SK-N-DZ (cell line): ENCODE results near the genes UQCRH and CYP4Z1.

RAMPAGE:
- cytosol, long total RNA, result no peak
- nucleus, long total RNA, result no peak
Measured at GRCh38 chr1:45543770-45544241, 6.8 kb upstream of the AKR1A1 start.

GRCh38 chr1:45697615-45698089 lies 9.7 kb downstream of the TMEM69 start:
RAMPAGE:
- cytosol, long total RNA, result no peak
- nucleus, long total RNA, result no peak

GRCh38 chr1:45912954-45914118 lies 109.9 kb downstream of the MAST2 start:
RAMPAGE:
- cytosol, long total RNA, result no peak
- nucleus, long total RNA, result no peak

DNA sequence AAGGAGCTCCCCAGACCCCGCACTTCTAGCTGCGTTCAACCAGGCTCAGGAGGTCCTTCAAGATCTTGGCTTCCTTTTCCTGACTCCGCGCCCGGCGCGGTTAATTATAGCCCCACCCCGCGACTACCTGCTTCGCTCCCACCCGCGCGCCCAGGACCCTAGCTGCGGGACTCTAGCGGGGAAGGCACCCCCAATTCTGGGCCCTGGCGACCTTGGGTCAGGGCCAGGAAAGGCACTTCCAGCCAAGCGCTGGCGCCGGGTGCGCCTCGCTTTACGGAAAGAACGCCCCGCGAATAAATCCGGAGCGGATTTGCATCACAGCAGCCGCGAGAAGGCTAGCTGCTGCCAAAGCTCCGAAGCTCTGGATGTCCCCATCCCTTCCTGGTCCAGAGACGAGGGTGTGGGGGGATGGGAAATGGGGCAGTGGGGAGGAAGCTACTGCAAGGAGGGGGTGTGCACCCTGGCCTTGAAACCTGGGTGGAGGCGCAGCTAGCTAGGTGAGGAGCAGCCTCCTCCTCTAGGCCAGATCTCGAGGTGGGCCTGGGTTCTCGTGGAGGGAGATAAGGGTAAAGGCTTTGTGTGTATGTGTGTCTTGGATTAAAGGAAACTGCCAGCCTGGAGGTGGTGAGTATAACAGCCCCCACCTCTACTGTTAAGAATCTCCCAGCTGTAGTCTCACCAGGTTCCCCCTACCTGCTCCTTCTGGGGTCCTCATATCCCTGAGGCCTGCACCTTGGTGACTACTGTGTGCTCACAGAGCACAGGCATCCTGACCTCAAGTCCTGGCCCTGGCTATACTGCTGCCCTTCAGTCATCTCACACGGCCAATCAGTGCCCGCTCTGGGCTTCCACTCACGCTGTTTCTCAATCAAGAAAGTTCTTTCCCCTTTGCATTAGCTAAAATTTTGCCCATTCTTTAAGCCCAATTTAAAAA lies 7.7 kb upstream of the TSPAN1 start:
RAMPAGE:
- cytosol, long total RNA, result no peak
- nucleus, long total RNA, result no peak

DNA sequence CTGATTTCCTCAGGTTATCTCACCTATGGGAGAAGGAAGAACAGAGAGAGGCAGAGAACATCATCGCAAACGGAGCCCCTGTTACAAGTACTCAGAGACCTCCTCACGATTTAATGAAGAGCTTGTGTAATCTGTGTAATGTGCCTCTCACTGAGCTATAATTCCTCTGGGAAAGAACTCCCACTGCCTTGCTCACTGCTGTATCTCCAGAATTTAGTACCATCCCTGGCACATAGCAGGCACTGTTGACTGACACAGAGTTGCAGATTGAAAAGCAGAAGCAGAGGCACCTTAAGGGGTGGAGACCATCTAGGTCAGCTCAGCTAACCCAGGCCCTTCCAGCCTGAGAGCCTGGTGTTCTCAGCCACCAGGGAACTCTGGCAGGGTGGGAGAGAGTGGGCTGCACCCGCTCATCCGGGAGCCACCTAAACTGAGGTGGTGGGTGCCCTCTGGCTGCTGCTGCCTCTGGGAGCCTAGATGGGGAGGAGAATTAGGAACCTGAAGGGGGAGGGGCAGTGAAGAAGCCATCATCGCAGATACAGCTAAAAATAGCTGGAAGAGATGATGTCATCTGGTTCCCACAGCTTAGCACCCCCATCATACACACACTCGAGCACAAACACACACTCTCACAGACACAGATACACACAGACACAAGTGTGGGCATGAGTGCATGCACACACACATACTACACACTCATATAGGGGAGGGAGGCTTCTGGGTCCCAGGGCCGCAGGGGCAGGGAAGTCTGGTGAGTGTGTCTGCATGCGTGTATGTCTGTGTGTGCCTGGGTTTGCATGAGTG lies 1.5 kb upstream of the TSPAN1 start:
RAMPAGE:
- cytosol, long total RNA, result no peak
- nucleus, long total RNA, result no peak

GRCh38 chr1:46303450-46304339 lies at the start of gene UQCRH:
UQCRH (plus strand) TSS chr1:46303698.
RAMPAGE:
- cytosol, long total RNA, result start-site peak on the plus strand at chr1:46303665-46303747, 13,139 and 5,555 reads in 2 replicates
- nucleus, long total RNA, result start-site peak on the plus strand at chr1:46303654-46303736, 2,426 and 77 reads in 2 replicates

GRCh38 chr1:46330820-46331127 lies 9.8 kb upstream of the NSUN4 start:
RAMPAGE:
- cytosol, long total RNA, result no peak
- nucleus, long total RNA, result no peak

DNA sequence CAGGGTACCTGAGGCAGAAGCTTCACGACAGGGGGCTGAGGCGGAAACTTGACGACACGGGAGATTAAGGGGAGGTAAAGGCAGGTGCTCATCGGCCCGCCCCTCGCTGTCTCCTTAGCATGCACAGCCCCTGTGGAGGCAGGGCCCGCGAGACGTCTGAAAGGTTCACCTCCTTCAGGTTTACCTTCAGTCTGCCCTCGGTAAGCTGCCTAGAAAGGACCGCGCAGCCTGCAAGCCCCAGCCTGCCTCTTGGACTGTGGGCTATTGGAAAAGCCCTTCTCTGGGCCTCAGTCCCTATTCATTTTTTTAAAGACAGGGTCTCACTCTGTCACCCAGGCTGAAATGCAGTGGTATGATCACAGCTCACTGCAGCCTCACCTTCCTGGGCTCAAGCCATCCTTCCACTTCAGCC lies 12.3 kb downstream of the TMEM275 start:
RAMPAGE:
- cytosol, long total RNA, result no peak
- nucleus, long total RNA, result no peak

GRCh38 chr1:46532873-46533166 lies 2.5 kb downstream of the TMEM275 start:
RAMPAGE:
- cytosol, long total RNA, result no peak
- nucleus, long total RNA, result no peak

GRCh38 chr1:46593998-46594493 lies 10.0 kb downstream of the MKNK1 start:
RAMPAGE:
- cytosol, long total RNA, result no peak
- nucleus, long total RNA, result no peak

GRCh38 chr1:46658251-46658947 lies 9.8 kb downstream of the ATPAF1 start:
RAMPAGE:
- cytosol, long total RNA, result no peak
- nucleus, long total RNA, result no peak

DNA sequence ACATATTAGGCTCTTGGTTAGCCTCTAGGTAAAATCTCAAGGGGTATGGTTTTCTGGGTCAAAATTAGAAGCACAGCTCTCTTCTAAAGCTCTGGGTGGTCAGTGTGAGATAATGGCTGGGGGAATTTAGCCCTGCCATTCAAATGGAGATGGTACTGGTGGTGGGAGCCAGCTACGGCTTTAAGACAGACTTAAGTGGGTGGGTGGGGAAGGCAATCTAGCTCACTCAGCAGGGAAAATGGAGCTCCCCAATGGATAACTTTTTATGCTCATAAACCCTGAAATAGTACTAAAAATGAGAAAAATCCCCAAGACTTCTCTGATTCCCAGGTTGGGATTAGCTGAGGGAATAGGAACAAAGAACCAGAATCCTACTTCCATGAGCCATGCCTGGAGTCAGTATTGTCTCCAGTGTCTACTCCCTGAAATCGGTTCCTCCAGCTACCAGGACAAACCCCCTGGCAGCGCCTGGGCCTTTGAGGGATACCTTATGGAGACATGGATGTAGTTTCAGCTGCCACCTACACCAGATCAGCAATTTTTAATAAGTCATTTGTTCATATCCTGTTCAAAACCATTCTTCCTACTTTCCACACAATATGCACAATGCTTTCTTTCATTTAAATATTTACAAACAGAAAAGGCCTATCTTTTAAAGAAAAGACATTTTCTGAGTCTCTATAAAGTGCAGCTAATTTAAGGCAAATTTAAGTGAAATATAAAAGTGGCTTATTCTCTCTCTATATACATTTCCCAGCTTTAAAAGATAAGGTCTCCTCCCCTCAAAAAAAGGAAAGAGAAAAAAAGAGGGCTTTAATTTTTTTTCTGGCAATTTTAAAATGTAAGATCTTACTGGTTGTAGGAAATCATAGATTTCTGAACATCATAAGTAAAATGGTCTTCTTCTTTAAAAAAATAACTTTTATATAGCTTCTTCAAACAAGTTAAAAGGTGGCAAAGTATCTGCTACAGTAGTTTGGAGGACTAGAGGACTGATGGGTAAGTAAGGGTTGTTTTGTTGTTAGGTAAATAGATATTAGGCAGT lies 6.1 kb downstream of the TEX38 start:
RAMPAGE:
- cytosol, long total RNA, result no peak
- nucleus, long total RNA, result no peak

RAMPAGE:
- cytosol, long total RNA, result no peak
- nucleus, long total RNA, result no peak
Measured at GRCh38 chr1:46754515-46755089, 35.7 kb upstream of the EFCAB14 start.

DNA sequence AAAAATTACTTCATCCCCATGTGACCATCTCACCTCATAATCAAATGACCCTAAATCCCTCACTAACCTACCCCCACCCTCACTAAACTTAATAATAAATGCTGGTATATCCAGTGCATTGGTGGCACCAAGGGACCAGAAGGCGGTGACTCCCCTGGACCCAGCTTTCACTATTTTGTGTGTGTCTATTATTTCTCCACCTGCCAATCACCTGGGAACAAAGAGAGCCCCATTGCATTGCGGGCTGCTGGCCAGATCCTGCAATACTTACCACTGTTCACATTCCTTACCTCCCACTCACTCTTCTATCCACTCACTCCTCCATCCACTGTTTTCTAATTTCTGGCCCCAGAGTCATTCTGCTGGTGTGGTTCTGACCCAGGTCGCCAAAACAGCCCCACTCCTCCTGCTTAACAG lies 38.2 kb upstream of the EFCAB14 start:
RAMPAGE:
- cytosol, long total RNA, result no peak
- nucleus, long total RNA, result no peak

DNA sequence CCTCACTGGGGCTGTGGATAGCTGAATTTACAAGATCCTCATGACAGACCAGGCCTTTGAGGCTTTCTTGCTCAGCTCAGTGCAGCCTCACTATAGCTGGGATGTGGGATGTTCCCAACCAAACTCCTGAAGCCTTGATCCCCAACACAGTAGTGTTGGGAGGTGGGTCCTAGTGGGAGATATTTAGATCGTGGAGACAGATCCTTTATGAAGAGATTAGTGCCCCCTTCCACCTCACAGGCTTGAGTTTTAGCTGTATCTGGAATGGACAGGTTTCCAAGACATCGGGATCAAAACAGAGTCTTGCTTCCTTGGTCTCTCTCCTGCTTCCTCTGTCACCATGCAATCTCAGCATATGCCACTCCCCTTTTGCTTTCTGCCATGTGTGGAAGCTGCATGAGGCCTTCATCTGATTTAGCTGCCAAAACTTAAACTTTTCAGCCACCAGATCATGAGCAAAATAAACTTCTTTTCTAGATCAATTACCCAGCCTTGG lies 13.5 kb downstream of the CYP4A11 start:
RAMPAGE:
- cytosol, long total RNA, result no peak
- nucleus, long total RNA, result no peak

DNA sequence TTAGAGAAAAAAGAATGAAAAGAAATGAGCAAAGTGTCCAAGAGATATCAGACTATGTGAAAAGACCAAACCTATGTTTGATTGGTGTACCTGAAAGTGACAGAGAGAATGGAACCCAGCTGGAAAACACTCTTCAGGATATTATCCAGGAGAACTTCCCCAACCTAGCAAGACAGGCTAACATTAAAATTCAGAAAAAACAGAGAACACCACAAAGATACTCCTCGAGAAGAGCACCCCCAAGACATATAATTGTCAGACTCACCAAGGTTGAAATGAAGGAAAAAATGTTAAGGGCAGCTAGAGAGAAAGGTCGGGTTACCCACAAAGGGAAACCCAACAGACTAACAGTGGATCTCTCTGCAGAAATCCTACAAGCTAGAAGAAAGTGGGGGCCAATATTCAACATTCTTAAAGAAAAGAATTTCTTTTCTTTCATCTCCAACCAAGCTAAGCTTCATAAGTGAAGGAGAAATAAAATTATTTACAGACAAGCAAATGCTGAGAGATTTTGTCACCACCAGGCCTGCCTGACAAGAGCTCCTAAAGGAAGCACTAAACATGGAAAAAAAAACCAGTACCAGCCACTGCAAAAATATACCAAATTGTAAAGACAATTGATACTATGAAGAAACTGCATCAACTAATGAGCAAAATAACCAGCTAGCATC lies 37.0 kb upstream of the CYP4X1 start:
RAMPAGE:
- cytosol, long total RNA, result no peak
- nucleus, long total RNA, result no peak

RAMPAGE:
- cytosol, long total RNA, result no peak
- nucleus, long total RNA, result no peak
Measured at GRCh38 chr1:47067100-47067576, at the start of gene CYP4Z1. CYP4Z1 (plus strand) TSS chr1:47067231.

RAMPAGE:
- cytosol, long total RNA, result no peak
- nucleus, long total RNA, result no peak
Measured at GRCh38 chr1:47192124-47192717, 2.4 kb upstream of the PDZK1IP1 start.

RAMPAGE:
- cytosol, long total RNA, result no peak
- nucleus, long total RNA, result no peak
Measured at GRCh38 chr1:47211886-47212376, 20.1 kb downstream of the TAL1 start.

DNA sequence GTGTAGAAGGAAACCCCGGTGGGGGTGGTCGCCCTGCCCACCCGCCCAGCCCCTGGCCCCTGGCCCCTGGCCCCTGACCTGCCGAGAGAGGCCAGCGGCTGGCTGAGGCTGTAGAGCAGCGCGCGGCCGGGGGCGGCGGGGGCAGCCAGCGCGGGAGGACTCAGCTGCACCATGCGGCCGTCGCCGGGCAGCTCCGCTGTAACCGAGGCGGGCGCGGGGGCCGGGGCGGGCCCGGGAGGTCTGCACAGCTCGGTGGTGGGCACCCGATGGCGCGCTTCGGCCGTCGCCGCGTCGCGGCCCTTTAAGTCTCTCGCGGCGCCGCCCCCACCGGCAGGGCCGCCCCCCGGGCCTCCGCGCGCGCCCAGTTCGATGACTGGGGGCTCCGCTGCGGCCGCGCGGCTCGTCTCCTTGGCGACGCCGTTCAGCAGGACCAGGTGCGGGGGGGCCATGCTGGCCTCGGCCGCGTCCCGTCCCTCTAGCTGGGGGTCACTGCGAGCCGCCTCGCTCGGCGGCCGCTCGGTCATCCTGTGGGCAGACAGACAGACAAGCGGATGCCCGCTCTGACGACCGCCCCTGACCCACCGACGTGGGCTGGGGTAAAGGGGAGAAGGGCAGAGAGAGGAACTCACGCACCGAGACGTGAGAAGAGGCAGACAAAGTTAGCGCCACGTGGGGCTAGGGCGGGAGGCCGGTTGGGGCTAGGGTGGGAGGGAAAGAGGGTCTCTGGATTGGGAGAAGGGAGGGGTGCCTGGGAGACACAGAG lies 6.5 kb downstream of the TAL1 start:
RAMPAGE:
- cytosol, long total RNA, result no peak
- nucleus, long total RNA, result no peak